Placental epithelial cell (primary cell): ENCODE measurements around a stretch of chrX.

- CAGE, long polyA plus RNA: no peak
Measured at GRCh38 chrX:17567180-17567957, 169.9 kb upstream of the SCML1 start.

DNA sequence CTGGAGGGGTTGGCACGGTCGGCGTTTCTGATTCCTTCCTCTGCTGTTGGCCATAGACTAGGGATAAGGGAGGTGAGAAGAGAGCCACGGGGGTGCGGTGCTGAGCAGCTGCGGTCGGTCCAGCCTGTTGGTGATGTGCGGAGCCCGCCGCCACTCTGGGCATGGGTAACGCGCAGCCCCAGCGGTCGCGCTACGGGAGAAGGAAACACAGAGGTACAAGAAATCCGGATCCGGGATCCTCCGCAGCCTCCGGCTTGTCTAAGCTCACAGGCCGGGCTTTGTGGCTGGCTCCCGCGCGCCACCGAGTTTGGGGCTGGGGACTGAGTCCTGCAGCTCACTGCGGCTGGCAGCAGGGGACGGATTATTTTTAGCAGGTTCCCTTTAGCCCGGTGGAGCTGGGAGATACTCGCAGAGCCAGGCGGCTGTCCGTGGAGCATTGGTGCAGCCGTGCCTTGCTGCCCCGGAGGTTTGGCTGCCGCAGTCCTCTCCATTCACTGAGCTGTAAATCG, 82.1 kb upstream of the SCML1 start:
- CAGE, long polyA plus RNA: no peak

GRCh38 chrX:17859195-17860040, 1.7 kb downstream of the RAI2 start:
- CAGE, long polyA plus RNA: no peak

DNA sequence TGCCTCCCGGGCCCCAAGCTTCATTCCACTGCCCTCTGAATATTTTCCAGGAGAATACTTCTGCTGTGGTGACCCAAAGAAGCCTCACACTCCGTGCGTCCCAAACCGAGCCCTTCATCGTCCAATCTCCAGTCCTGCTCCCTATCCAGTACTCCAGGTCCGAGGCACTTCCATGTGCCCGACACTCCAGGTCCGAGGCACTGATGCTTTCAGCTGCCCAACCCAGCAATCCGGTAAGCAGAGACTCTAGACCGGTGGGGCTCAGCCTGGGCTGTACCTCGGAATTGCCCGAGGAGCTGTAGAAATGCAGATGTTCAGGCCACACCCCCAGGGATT, 21.6 kb downstream of the RS1 start:
- CAGE, long polyA plus RNA: no peak

DNA sequence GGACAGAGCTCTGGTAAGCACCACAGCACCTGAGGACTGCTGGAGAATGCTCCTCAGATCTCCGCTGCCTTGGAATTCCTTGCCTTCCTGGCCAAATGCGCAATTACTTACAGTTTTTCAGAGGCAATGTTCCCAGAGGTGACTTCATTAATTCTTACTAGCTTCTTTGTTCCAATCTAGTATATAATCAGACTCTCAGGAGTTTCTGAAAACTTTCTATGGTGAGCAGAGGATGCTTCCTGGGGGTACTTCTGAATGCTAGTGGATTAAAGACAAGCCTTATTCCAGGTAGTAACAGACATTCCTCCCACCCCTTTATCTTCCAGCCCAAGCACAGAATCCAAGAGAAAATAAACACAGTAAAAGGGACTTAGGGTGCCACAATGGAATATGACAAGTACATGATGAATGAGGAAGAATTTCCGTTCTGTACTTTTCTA, 37.3 kb upstream of the SH3KBP1 start:
- CAGE, long polyA plus RNA: no peak

- CAGE, long polyA plus RNA: no peak
Measured at GRCh38 chrX:19965985-19966575, 24.8 kb downstream of the BCLAF3 start.

DNA sequence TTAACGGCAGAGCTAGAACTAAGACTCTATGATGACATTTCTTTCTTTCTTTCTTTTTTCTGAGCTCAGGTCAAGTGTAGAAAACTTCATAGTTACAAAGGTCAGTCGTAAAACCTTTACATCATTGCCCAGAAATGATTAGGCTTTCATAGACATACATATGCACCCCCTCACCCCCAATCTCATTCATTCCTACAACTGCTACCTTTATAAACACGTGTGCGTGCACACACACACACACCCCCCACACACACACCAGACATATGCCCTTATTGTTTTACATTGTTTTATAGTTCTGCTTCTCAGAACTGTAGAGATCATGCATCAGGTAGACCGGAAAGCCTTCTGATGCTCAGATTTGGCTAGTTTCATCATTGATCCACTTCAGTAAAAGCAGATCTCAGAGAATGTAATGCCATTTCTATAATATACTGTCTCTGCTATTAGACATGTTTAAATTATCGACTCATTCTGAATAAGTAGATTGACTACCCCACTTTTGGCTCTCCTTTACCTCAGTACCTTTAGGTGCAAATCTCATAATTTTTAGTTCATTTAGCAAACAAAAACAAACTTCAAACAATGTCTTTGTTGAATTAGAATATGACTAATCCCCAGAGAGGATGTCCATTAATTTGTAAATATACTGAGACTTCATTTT, 5.5 kb downstream of the EIF1AX start:
- CAGE, long polyA plus RNA: no peak

DNA sequence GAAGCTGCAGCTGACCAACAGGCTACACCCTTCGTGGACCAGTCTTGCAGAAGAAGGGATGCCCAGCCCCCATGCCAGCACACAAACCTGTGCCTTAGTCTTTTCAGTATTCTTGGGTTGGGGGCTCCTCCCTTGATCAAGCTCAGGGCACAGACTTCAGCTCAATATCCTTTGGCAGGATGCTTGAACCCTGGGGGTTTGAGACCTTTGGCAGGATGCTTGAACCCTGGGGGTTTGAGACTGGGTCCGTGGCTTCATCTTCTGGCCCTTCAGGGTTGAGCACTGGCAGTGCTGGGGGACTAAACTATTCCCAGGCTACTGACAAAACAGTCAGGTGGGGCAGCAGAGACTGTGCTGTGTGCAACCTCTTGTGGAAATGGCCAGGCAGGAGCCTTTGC, 535.3 kb upstream of the CNKSR2 start:
- CAGE, long polyA plus RNA: no peak

DNA sequence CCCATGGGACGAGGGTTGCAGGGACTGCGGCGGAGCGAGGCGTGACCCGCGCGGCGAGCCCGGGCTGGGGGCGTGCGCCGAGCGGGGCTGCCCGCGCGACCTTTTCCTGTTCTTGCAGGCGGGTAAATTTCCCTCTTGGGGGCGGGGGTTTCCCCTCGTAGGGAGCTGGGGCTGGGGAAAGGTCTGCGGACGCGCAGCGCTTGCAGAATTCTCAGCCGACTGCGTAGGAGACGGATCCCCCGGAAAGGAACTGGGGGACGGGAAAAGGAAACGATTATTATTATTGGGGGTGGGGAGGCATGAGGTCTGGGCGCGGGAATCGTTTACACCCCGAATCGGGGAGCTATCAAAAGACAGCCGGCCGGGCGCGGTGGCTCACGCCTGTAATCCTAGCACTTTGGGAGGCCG, 741 bp downstream of the SMS start:
- CAGE, long polyA plus RNA: no peak

DNA sequence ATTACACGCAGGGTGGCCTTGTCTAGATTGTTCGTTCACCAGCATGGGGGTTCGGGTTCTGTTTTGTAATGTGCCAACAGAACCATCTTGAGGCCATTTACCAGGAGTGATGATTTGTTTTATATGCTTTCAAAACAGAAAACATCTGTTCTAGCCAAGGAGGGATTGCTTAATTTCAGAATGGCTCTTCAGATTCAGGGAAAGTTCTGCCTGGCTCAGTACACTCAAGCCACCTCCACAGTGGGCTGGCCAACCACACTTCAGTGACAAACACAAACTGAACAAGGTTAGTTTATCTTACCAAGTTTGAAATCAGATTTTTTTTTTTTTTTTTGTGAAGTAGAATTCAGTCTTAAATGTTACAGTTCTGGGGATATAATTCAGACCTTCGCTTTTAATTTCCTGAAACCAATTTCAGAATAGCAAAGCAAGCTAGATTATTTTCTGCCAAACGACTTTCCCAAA, 23.3 kb downstream of the SMS start:
- CAGE, long polyA plus RNA: no peak

GRCh38 chrX:21973786-21974627, 33.5 kb downstream of the SMS start:
- CAGE, long polyA plus RNA: no peak

- CAGE, long polyA plus RNA: no peak
Measured at GRCh38 chrX:22652554-22653273, 347.0 kb upstream of the DDX53 start.

- CAGE, long polyA plus RNA: no peak
Measured at GRCh38 chrX:23332047-23332936, 2.4 kb upstream of the PTCHD1 start.

- CAGE, long polyA plus RNA: no peak
Measured at GRCh38 chrX:23333056-23333878, 1.4 kb upstream of the PTCHD1 start.

- CAGE, long polyA plus RNA: no peak
Measured at GRCh38 chrX:23668473-23668761, 1.1 kb downstream of the PRDX4 start.

- CAGE, long polyA plus RNA: no peak
Measured at GRCh38 chrX:23743344-23743730, 261 bp upstream of the ACOT9 start.

- CAGE, long polyA plus RNA: no peak
Measured at GRCh38 chrX:23838851-23839223, 55.9 kb downstream of the SAT1 start.

GRCh38 chrX:24014444-24015242, 12.3 kb downstream of the KLHL15 start:
- CAGE, long polyA plus RNA: no peak

DNA sequence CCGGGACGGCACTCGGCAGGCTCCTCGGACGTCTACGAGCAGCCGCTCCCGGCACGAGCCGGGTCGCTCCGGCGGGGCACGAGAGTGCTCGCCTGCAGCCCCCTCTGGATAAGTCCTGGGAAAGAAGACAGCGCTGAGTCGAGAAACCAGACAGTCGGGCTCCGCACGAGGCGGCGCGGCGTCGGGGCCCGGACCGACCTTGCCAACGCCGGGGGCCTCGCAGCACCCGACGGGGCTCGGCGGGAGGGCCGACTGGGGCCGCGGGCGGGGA, 2.1 kb downstream of the KLHL15 start:
- CAGE, long polyA plus RNA: no peak

DNA sequence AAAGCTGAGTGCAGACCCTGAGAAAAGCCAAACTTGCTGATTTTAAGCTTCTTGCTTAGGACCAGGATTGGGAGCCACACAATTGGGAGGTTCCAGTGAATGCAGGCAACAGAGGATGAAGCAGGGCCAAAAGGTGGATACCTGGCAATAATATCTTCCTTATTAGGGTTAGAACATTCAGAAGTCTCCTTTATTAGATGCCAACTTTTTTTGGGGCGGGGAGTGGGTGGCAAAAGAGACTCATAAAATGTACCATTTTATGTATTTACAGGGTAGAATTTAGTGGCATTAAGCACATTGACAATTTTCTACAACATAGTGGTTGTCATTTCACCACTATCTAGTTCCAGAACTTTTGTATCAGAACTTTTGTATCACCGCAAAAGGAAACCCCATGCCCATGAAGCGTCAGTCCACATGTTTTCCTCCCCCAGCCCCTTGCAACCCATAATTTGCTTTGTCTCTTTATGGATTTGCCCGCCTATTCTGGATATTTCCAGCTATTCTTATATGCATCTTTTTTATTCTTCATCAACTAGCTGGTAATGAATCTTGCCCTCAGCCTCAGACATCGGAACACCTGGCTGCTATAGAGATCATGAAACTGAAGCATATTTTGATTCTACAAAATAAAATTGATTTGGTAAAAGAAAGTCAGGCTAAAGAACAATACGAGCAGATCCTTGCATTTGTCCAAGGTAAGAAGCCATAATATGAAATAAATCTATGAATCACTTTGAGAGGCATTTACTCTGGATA, 7.3 kb downstream of the EIF2S3 start:
- CAGE, long polyA plus RNA: no peak